ENCODE measurements around the gene NBEAL1.

DNA sequence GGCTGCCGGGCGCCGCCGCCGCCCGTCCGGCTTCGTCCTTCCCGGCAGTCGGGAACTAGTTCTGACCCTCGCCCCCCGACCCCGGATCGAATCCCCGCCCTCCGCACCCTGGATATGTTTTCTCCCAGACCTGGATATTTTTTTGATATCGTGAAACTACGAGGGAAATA, 756 bp downstream of the BMPR2 start:
- PRO-cap, result no peak

- PRO-cap, result no peak
Observed at GRCh38 chr2:202386038-202386422, 9.9 kb downstream of the BMPR2 start.

GRCh38 chr2:202609669-202610200, 25.0 kb upstream of the FAM117B start:
- PRO-cap, result no peak

DNA sequence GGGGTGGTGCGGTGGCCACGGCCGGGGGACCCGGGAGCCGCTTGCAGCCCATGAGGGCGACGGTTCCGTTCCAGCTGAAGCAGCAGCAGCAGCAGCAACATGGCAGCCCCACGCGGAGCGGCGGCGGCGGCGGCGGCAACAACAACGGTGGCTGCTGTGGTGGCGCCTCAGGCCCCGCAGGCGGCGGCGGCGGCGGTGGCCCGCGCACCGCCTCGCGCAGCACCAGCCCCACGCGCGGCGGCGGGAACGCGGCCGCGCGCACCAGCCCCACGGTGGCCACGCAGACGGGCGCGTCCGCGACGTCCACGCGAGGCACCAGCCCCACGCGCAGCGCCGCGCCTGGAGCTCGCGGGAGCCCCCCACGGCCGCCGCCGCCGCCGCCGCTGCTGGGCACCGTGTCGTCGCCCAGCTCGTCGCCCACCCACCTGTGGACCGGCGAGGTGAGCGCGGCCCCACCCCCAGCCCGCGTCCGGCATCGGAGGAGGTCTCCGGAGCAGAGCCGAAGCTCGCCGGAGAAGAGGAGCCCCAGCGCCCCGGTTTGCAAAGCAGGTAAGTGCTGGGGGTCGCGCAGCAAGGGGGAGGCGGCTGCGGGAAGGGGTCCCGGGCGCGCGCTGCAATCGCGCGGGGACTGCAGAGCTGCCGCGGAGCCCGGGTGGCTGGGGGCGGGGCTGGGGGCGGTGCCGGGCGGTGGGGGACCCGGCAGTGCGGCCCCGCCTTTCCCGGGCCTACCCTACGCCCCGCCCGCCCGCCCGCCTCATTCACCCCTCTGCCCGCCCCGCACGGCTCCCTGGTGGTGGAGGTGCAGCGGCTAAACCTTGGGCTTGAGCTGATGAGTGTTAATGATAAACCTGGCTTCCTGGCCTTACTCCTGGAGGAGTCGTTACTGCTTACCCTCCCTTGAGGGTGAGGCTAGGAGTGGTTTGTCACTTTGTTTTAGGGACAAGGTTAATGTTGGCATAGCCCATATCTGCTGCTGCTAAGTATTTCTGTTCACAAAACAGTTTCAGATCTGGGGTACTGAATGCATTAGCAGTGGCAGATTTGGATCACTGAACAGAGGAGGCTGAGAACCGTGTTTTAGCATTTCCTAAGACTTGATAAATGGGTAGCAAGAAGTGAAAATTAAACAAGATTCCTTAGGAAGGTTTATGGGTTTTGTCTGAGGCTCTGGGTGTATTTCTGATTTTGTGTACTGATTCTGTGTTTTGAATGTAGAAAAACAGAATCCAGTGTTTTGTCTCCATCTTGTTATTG, 898 bp downstream of the FAM117B start:
- PRO-cap, result bidirectional peak, plus-strand start at position 491 of the sequence, minus-strand start at position 430 of the sequence; bidirectional peak, plus-strand start at position 756 of the sequence, minus-strand start at position 655 of the sequence

DNA sequence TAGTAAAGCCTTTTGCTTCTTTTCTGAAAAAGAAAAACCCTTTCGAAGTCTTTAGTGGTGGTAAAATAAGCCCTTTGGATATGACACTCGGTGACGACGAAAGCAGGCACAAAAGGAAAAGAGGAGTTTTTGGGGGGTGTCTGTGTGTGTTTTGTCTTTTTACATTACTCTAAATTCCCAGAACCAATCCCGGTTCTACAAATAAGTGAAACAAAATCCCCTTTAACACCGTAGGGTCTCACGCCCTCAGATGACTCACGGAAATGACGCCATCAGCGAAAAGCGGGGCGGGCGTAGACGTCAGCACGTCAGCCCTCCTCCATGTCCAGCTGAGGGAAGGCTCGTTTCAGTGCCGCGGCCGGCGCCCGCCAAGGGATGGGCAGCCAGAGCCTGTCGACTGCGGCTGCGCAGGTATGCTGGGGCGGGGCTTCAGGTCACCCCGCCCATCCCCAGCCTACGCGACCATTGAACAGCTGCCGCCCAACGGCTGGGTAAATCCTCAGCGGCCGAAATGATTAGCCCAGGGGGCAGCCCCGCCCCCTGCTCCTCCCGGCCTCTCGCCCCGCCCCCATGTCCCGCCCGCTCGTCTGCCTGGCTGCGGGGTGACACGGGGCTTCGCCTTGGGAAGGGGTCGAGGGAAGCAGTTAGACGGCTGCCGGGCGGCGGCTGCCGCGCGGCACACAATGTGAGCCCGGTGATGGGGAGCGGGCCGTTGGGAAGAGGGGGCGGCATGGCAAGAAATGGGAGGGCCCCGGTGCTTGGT, at the start of gene NBEAL1:
Gene NBEAL1 (plus strand): TSS at position 578 of the 763 bp plus-strand sequence.
- PRO-cap, result bidirectional peak, plus-strand start at position 617 of the sequence, minus-strand start at position 266 of the sequence

- PRO-cap, result no peak
Observed at GRCh38 chr2:203578502-203579723, 43.8 kb upstream of the RAPH1 start.

- PRO-cap, result no peak
Observed at GRCh38 chr2:203814479-203814991, 53.0 kb upstream of the CTLA4 start.

GRCh38 chr2:203846527-203846897, 21.1 kb upstream of the CTLA4 start:
- PRO-cap, result no peak

- PRO-cap, result no peak
Observed at GRCh38 chr2:203860917-203861576, 6.5 kb upstream of the CTLA4 start.

GRCh38 chr2:203872070-203872429, 4.5 kb downstream of the CTLA4 start:
- PRO-cap, result no peak

DNA sequence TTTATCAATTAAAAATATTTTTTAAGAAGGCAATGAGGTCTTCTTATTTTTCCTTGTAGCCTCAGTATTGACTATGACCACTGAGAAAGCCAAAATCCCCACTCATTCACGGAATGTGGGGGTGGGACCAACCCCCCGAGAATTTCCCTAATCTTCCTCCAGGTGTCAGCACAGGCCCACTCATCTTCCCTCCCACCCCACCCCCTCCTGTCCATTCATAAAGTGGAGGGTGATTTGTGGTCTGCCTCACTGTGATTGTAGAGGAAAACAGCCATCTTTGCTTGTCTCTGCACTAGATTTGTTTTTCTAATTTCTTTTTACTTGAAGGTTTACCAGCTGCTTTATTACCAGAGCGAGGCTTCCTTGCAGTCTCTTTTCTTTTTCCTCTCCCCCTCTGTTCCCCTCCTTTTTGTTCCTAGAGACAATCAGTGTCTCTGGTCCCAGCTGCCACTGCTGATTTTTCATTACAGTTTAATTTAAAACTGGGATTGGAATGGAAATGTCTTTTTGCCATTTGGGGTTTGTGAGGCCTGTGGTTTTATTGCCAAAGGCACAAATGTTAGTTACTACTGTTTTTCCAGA, 171.8 kb downstream of the ICOS start:
- PRO-cap, result no peak

GRCh38 chr2:204538206-204539563, 6.6 kb upstream of the PARD3B start:
- PRO-cap, result no peak

- PRO-cap, result no peak
Observed at GRCh38 chr2:204544859-204545157, 467 bp upstream of the PARD3B start.

DNA sequence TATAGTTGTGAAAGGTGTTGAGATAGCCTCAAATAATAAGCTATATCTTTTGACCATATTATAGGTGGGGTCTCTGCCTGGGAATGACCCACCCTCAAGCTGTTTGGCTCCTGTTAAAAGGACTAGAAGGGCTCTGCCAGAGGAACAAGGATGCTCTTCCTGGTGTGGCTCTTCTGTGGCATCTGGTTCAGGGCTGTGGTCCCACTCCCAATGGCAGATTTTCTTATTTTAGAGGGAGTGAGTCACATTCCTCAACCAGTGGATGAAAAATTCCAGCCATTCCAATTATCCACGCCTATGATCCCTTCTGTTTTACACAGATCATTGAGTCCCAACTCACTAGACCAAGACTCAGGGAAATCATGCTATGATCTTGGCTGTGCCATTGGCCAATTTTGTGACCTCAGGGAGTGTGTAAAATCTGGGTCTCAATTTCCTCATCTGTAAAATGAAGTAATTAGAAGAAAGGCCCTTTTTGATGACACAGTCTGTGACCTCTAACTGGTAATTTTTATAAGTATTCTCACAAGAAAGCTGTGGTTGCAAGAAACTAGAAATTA, 120.0 kb downstream of the PARD3B start:
- PRO-cap, result no peak

GRCh38 chr2:204753789-204754220, 208.5 kb downstream of the PARD3B start:
- PRO-cap, result no peak

DNA sequence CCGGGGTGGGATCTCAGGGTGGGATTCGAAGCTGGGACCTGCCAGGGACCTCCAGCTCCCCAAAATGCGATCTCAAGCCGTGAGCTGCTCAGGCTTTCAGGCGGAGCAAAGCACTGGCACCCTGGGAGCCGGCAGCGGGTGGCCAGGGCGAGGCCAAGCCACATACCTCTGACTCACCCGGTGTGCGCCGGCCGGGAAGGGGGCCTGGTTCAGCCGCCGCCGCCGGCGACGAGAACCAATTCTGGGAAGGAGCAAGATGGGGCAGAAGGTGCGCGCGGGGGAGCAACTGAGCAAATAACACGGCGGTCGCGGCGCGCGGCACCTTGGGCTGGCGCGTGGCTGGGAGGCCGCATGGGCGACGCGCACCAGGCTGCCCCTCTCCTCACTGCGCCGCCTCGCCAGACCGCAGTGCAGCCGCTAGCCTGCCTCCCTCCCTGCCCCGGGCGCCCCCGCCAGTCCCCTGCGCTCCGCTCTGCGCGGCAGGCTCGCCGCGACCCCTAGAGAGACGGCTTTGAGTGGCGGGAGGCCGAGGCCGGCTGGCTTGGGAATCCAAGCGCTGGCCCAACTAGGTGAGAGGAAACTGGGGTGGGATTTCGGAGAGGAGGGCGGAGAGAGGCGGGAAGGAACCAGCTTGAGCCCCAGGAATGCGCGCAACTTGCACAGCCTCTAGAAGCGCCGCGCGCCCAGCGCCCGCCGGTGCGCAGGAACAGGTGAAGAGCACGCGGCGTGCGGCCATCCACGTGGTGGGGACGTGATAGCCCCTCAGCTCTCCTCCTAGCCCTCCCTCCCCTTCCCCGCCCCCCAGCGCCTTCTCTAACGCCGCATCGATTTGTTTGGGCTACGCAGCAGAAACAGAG, 3.2 kb downstream of the NRP2 start:
- PRO-cap, result bidirectional peak, plus-strand start at position 669 of the sequence, minus-strand start at position 708 of the sequence

DNA sequence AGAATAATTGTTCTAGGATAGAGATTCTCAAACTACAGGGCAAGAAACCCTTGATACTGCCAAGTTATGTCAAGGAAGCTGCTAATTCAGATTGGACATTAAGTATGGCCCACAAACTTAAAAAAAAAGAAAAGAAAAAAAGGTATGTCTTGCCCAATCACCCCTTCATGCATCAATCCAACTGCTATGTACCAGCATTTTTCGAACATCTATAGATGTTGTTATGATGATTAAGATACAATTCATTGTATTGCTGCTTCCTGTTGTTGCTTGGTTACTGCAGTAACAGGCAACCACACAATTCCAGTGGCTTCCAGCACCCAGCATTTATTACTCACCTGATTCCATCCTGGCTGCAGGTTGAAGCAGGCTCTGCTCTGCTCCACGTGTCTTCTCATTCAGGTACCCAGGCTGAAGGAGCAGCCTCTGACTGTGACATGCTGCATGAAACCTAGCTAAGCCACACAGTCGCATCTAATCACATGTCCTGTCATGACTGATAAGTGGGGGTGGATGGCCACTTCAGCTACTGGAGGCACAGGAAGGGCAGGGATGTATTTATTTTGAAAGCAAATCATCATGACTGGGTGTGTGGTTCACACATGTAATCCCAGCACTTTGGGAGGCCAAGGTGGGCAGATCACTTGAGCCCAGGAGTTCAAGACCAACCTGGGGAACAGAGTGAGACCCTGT, 196.8 kb downstream of the INO80D start:
- PRO-cap, result no peak

GRCh38 chr2:205975085-205976027, 110.6 kb downstream of the INO80D start:
- PRO-cap, result no peak

DNA sequence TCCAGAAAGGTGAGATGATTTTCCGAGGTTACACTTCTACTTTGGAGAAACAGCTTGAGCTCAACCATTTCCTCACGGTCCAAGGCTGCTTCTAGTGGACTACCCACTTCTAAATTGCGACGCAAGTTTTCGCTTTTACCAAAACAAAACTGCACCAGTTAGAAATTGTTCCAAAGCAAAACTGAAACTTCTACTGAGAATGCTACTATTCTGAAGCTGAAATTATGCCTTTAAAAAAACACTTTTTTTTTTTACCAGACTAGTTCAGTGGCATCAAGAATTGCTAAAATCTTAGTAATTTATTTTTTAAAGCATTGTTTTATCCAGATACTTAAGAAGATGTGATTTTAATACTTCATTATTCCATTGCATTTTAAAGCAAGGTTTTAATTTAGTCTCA, 101.5 kb downstream of the INO80D start:
- PRO-cap, result no peak

DNA sequence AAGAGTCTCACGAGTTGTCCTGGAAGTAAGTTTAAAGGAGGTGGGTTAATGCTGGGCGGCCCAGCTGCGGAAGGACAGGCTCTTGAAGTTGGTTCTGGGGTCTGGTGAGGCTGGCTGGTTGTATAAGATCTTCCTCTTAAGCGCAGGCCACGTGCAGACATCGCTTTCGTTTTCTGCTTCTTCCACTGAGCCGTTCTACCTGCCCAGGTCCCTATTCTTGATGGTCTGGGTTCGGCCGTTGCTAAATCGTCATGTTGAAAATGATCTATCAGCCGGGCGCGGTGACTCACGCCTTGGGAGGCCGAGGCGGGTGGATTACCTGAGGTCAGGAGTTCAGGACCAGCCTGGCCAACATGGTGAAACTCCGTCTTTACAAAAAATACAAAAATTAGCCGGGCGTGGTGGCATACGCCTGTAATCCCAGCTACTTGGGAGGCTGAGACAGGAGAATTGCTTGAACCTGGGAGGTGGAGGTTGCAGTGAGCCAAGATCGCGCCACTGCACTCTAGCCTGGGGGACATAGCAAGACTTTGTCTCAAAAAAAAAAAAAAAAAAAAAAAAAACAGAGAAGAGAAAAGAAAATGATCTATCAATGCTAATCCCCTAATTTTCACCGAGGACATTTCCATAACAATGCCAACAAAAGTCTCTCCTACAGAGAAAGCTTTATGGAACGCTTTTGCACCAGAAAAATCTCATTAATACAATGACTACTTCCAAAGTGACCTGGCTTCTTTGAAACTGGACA, 491 bp downstream of the FASTKD2 start:
- PRO-cap, result no peak

Data from LUHMES (cell line).